Anterior vena cava (tissue), 1 donor: ENCODE data around the genes HTRA3, USP17L5, USP17L29 and USP17L30.

- PRO-cap: no peak
Measured at GRCh38 chr4:8143469-8143849, 15.2 kb downstream of the ABLIM2 start.

- PRO-cap: no peak
Measured at GRCh38 chr4:8157198-8157768, 1.3 kb downstream of the ABLIM2 start.

- PRO-cap: no peak
Measured at GRCh38 chr4:8181539-8182548, 17.2 kb upstream of the SH3TC1 start.

DNA sequence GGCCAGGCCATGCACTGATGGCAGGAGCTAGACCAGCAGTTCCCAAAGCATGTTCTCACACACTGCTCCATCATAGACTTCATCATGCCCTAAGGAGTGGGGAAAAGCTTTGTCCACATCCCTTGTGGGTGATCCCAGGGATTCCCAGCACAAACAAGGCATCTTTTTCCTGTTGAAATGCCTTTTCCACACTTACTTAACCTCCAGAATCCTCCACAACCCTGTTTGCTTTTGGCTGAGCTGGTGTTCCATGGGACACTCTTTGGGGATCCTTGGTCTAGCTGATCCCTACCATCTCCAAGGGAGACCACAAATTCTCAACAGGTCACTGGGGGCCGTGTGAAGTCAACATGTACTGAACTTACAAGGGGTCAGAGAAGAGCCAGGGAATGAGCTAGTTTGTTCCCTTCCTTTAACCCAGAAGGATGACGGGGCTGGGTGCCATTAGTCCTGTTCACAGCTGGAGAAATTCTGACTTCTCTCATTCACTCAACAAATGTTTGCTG, 21.8 kb downstream of the SH3TC1 start:
- PRO-cap: no peak

DNA sequence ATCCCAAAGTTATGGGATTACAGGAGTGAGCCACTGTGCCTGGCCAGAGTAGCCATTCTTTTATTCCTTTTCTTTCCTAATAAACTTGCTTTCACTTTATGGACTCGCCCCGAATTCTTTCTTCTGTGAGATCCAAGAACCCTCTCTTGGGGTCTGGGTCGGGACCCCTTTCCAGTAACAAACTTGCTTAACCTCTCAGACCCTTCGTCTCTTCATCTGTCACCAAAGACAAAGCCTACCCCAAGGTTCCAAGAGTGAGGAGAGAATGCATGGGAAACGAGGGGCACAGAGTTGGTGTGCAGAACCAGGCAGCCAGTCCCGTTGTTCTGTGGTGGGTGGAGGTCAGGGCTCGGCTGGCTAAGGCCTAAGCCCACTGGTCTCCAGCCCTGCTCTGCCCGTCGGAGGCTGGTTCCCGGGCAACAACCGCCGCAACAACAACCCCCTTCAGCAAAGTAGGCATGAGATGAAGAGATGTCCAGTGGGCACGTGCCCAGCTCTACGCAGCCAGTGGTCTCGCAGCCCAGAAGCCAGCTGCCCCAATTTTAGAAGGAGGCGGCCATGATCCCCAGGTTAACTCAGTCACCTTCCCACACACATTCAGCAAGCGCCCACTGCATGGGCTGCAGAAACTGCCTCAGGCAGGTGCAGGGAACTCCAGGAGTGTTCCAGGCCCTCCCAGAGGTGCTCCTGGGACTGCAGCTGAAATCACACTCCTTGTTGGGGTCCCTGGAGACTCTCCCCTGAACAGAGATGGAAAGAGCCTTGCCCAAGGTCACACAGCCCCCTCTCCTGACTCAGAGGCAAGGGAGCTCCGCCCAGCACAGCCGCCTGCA, 25.6 kb upstream of the HTRA3 start:
- PRO-cap: no peak

DNA sequence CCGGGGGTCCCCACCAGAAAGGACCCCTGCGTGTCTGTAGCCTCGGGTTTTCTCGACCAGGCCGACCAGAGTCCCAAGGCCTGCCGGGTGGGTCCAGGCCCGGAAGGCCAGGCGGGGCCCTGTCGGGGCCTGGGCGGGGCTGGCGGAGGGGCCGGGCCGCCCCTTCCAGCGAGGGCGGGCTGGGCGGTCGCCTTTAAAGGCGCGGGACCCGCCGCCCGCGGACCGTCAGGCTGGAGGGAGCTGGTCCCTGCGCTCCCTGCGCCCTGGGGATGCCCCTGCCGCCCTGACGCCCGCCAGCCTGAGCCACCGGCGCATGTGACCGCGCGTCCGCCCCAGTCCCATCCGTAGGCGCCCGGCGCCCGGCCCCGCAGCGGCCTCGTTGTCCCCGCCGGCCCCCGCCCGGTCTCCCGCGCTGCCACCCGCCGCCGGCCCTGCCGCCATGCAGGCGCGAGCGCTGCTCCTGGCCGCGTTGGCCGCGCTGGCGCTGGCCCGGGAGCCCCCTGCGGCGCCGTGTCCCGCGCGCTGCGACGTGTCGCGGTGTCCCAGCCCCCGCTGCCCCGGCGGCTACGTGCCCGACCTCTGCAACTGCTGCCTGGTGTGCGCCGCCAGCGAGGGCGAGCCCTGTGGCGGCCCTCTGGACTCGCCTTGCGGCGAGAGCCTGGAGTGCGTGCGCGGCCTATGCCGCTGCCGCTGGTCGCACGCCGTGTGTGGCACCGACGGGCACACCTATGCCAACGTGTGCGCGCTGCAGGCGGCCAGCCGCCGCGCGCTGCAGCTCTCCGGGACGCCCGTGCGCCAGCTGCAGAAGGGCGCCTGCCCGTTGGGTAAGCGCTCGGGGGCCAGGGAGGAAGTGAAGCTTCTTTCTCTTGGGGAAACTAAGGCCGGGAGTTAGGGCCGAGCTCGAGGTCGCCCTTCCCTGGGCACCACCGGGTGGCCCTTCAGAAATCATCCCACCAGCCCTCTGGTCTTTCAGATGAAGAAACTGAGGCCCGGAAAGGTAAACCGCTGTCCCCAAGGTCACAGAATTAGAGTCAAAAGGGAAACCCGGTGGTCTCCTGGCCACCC, at the start of gene HTRA3:
HTRA3 (plus strand) TSS at position 225 of the 1,065 bp plus-strand sequence.
- PRO-cap: bidirectional peak, plus-strand start at position 225 of the sequence, minus-strand start at position 67 of the sequence

- PRO-cap: no peak
Measured at GRCh38 chr4:8315493-8316265, 46.1 kb downstream of the HTRA3 start.

DNA sequence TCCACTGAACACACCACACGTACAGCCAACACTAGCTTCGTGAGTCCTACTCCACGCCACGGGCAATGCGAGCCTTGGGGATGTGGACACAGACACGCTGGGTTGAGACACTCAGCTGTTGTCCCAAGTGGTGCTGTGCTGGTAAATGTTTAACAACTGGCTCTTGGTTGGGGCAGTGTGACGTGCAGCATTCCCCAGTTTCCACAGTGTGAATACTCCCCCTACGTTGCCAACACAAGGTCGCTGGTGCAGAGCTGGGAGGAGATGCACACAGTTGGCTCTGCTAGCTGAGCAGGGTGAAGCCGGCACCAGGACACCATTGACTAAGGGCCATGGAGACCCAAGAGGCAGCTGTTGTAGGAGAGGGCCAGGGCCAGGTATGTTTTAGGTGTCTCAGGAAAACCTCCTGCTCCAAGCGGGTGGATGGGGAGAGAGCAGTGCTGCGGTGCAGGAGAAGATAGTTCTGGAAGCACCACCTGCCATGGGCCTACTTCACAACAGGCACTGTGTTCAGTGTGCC, 65.6 kb downstream of the HTRA3 start:
- PRO-cap: no peak

- PRO-cap: no peak
Measured at GRCh38 chr4:8393692-8394124, 46.8 kb downstream of the ACOX3 start.

DNA sequence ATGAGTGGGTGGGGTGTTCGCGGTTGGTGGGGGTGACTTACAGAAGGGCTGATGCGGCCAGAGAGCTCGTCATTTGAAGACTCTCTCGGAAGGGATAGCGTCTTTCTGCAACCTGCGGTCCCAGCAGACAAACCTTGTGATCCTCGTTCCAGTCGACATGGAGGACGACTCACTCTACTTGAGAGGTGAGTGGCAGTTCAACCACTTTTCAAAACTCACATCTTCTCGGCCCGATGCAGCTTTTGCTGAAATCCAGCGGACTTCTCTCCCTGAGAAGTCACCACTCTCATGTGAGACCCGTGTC, at the start of gene USP17L5:
USP17L5 (plus strand) TSS at position 158 of the 304 bp plus-strand sequence.
- PRO-cap: no peak

GRCh38 chr4:9353338-9353815, at the start of gene USP17L29:
USP17L29 (plus strand) TSS chr4:9353638.
- PRO-cap: no peak

GRCh38 chr4:9362701-9363383, at the start of gene USP17L30:
USP17L30 (plus strand) TSS chr4:9363129.
- PRO-cap: no peak

GRCh38 chr4:9604818-9605443, 160.7 kb downstream of the DEFB131A start:
- PRO-cap: no peak

DNA sequence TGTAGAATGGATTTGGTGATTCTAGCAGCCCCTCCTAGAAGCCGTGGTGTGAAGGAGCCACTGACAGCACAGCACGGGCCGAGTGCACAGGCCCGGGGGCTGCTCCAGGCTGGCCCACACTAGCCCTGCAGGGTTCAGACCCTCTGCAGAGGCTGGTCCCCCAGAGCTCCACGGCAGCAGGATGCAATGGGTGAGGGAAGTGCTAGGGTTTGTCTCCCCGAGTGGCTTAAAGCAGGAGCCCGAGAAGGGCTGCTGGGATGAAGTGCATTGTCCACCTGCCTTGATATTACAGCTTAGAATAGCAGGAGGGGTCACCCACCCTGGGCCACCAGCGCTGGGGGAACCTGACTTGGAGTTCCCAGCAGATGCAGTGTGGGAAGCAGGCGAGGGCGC, 30.1 kb downstream of the WDR1 start:
- PRO-cap: no peak

DNA sequence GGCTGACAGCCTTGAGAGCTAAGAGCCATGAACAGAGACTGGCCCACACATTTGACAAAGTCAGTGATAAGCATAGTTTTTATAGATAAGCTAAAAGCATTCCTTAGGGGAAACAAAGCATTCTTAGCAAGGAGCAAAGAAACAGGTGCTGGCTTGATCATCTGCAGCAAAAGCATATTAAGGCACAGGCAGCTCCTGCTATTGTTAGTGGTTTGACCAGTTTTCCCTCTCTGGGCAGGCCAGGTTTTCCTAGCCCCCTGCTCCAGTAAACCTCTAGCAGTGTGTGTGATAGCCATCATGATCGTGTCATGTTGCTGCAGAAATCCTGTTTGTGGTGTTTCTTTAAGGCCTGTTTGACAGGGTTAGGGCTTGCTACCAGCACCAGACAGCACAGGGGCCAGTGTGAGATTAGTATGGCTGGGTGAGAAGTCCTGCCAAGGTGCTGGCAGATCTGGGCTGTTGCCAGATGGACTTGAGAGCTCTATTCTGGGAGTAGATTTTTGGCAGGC, 57.7 kb upstream of the WDR1 start:
- PRO-cap: no peak

GRCh38 chr4:10736384-10736796, 51.8 kb upstream of the CLNK start:
- PRO-cap: no peak

DNA sequence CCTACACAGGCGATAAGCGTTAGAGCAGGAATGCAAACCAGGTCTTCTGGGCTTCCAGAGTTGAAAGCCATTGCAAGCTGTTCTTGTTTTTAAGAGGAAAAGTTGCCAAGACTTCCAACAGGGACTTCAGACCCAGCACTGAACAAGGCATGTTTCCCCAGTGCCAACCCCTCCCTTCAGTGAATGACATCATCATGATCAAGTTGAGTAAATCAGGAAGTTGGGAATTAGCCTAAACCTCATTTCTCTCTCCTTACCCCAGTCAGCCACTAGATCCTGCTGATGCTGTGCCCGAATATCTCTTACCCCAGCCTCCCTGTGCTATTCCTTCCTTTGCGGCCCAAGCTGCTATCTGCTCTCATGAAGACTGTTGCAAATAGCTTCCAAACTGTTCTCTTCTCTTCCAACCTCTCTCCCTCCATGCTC, 355.0 kb downstream of the HS3ST1 start:
- PRO-cap: no peak

DNA sequence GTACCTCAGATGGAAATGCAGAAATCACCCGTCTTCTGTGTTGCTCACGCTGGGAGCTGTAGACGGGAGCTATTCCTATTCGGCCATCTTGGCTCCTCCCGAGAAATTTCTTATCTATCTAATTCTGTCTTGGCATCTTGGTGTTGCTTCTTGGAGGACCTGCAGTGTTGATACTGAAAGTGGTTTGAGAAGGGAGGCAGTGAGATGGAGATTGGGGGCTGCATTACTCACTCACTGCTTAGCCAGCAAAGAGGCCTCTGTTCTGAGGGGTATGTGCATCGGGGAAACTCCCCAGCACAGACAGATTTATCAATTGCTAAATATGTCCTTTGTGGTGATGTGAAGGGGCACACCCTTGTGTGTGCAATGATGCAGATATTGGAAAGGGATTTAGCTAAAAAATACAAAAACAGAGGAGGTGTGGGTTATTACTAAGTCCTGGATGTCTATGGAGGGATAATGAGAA, 279.1 kb downstream of the HS3ST1 start:
- PRO-cap: no peak

- PRO-cap: no peak
Measured at GRCh38 chr4:11401126-11401508, 27.6 kb downstream of the HS3ST1 start.

DNA sequence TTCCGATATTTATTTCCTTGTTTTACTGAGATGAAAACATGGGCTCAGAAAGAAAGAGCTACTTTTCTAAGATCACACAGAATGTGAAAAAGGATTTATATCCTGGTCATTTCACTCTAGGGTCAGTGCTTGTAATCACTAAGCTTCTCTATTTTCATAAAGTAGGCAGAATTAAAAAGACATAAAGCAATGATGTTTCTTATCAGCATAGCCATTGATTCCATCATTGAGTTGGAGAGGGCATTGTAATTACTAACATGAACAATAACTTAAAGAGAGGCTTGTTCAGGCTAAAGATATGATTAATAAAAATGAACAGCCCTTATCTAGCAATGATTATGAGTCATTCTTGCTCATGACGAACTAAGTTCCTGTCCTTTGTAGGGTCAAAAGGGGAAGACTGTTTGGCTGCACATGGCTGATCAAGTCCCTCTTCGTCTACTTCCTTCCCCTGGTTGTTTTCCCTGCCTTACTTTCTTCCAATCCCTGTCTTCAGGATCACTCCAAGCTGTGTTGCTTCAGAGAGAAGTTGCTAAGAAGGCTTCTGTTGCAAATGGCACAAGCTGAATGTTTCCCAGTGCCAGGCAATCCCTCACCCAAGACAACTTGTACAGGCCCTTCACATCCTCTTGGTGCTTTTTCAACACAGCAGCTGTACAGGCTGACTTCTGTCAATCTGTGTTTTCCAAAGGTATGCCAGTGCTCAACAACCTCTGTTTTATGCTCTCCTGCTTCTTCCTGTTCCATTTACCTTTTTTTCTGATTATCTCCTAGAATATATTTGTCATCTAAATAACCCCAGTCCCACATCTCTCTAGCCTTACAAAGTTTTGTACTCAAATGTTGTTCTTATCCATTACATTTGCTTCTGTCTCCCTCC, 115.0 kb upstream of the HS3ST1 start:
- PRO-cap: no peak